A172 (cell line): ENCODE results near the gene LGALSL.

DNA sequence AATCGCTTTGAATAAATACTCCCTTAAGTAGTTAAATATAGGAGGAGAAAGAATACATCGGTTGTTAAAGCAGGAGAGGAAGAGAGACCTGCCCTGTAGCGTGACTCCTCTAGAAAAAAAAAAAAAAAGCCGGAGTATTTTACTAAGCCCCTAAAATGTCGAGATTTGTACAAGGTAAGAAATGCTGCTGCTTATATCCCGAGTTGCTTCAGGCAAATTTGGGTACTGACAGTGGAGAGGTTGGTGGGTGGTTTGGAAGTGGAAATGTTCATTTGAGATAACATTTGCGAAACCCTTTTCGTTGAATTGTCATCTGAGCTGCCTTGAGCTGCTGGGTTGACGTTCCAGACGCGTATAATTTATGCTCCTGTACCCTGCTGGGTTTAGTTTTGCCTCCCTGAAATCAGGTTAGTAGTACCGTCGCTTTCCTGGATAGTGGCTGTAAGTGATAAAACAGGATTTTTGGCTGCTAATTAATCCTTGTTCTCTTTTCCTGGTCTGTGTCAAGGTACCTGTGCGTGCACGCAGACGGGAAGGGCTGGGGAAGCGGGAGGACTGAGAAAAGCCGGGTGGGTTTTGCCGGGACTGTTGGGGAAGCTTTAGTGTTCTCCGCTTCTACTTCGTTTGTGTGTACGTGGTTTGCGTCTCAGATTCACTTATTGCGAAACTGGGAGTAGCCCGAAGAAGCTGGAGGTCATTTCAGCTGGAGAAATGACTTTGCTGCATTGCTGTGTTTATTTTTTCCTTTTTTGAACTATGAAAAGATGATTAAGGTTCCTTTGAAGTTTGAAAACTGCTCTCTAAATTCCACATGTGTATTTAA, 546 bp downstream of the UGP2 start:
- RAMPAGE, long total RNA, result no peak

DNA sequence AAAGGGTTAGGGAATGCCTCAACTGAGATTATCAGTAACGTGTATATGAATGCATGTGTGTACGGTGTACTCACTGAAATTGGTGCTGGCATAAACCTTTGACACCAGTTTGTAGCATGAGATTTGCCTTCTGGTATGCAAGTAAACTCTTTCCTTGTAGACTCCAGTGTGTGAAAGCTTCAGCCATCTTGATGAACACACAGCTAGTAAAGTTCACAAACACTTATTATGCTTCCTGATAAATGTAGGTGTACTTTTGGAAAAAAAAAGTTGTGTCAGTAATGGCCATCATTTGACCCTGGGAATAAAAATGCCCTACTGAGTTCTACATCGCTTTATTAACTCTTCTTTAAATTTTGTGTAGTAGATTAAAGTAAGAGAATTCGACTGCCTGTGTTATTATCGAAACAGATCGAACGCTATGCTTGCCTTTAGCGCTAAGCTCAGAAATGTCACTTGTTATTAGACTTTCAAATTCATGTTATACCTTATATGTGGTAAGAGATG, 1.2 kb downstream of the UGP2 start:
- RAMPAGE, long total RNA, result no peak

DNA sequence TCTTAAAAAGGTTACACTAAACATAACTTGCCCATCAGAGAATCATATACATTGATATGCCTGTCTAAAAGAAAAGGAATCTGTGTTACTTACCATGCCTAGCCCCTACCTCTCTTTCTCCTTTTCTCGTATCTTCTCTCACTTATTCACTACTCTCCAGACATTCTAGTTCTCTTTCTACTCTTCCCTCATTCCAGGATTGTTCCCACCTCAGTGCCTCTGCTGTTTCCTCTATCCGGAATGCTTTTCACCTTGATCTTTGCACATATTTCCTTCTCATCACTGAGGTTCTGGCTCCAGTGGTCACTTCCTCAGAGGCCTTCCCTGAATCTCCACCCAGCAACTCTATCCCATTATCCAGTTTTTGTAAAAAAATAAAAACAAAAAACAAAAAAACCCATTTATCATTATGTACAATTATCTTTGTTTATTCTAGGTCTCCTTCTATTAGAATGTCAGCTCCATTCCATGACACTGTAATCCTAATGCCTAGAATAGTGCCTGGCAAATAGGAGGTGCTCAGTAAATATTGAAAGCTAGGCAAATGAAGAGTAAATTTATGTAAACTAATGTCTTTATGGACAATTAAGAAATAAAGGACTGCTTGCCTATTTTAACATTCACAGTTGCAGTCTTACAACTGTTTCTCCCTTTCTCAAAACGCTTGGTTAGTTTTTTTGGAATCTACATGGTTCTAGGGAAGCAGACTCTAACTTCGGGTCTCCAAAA, 84.8 kb downstream of the VPS54 start:
- RAMPAGE, long total RNA, result no peak

- RAMPAGE, long total RNA, result no peak
Measured at GRCh38 chr2:64019628-64020222, 497 bp upstream of the VPS54 start.

- RAMPAGE, long total RNA, result no peak
Measured at GRCh38 chr2:64094774-64095427, 49.3 kb downstream of the PELI1 start.

- RAMPAGE, long total RNA, result no peak
Measured at GRCh38 chr2:64104201-64105226, 39.7 kb downstream of the PELI1 start.

GRCh38 chr2:64129871-64130491, 14.2 kb downstream of the PELI1 start:
- RAMPAGE, long total RNA, result no peak

- RAMPAGE, long total RNA, result no peak
Measured at GRCh38 chr2:64140536-64141026, 3.6 kb downstream of the PELI1 start.

- RAMPAGE, long total RNA, result no peak
Measured at GRCh38 chr2:64210651-64211422, 66.6 kb upstream of the PELI1 start.

GRCh38 chr2:64228714-64229023, 84.4 kb upstream of the PELI1 start:
- RAMPAGE, long total RNA, result no peak

DNA sequence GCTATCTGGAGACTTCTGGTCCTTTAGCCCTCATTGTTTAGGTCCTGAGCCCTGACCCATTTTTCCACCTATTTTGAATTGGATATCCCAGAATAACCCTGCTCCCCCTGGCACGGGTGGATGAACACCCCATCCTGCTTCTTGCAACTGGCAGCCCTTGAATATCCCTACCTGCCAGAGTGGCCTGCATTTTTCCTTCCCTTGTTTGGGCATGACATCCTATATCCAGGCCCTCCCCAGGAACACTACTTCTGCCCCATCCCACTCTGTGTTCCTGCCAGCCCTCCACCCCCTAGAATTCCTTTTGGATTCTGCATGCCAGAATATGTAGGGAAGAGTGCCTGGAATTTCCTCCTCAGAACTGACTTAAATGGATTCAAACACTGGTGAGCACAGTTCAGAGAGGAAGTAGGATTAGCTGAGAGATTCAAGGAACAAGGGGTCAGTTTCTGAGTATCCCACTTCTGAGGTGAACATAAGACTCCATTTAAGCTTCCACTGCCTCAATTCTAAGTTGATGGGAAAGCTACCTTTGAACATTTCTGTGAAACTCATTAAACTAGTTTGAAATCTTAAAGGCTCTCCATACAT, 123.5 kb upstream of the PELI1 start:
- RAMPAGE, long total RNA, result no peak

- RAMPAGE, long total RNA, result no peak
Measured at GRCh38 chr2:64453830-64454783, at the start of gene LGALSL. LGALSL (plus strand) TSS chr2:64454162.

- RAMPAGE, long total RNA, result no peak
Measured at GRCh38 chr2:64474187-64474476, 20.2 kb downstream of the LGALSL start.

DNA sequence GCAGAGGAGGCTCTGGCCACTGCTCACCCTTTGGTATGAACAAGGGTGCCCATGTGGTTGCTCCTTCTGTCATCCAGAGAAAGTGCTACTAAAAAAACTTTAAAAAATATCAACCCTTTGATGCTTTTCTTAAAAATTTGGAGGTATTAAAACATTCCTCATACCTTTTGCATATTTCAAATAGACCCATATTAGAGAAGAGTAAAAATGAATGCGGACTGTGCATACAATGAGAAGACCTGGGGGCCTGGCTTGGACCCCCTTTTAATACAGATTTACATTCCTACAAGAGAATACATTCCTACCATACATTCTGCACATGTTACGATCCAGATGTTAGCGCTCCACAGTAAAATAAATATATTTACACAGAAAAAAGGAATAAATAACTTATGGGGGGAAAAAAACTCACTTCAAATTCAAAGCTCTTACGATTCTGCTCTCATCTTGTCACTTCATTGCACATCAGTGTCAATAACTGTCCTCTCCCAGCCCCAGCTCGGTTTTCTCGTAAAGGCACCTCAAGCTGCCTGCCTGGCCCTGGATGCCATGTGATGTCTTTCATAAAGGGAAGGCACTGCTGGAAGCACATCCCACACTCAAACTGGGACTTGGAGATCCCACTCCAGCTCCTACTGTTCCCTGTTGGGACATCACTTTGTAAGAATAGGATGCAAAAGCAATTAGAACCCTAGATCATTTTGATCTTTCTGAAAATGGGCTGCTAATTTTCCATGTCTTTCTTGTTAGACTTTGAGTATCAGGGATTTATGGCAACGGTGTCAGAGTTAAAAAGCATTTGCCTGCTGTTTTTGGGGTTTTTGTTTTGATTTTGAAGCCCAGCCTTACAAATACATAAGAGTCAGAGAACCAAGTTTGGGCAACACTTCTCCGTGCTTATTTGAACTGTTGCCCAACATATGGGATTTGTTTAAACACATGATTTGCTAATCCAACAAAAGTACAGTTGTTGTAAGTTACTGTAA, 20.9 kb downstream of the SERTAD2 start:
- RAMPAGE, long total RNA, result no peak

- RAMPAGE, long total RNA, result no peak
Measured at GRCh38 chr2:64819414-64820218, 165.9 kb upstream of the SERTAD2 start.

GRCh38 chr2:64859185-64859573, 130.0 kb upstream of the SLC1A4 start:
- RAMPAGE, long total RNA, result no peak

DNA sequence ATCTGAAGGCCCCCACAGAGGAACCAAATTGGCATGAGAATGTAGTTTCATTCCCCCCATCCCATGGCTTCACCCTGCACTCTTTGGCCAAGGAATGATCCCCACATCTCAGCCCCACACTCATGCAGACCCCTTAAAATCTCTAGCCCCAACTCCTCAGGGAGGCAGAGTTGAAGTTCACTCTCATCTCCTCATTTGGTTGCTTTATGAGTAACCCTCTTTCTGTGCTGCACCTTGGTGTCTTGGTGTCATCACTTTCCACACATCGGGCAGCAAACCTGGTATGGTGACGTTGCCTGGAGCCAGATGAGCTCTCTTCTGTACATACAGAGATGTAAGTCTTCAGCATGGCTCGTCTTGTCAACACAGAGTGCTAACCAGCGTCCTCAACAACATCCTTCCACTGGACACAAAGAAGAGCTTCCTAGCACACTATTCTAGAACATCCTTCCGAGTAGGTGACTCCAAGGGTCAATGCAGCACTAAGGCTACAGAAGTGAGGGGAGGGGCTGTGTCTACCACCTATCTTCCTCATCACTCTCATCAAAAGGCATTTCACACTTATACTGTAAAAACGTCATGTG, 108.3 kb upstream of the SLC1A4 start:
- RAMPAGE, long total RNA, result no peak

DNA sequence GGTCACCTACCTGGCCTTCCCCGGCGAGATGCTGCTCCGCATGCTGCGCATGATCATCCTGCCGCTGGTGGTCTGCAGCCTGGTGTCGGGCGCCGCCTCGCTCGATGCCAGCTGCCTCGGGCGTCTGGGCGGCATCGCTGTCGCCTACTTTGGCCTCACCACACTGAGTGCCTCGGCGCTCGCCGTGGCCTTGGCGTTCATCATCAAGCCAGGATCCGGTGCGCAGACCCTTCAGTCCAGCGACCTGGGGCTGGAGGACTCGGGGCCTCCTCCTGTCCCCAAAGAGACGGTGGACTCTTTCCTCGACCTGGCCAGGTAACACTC, 619 bp downstream of the SLC1A4 start:
- RAMPAGE, long total RNA, result no peak

GRCh38 chr2:64998705-64999115, 9.5 kb downstream of the SLC1A4 start:
- RAMPAGE, long total RNA, result no peak

DNA sequence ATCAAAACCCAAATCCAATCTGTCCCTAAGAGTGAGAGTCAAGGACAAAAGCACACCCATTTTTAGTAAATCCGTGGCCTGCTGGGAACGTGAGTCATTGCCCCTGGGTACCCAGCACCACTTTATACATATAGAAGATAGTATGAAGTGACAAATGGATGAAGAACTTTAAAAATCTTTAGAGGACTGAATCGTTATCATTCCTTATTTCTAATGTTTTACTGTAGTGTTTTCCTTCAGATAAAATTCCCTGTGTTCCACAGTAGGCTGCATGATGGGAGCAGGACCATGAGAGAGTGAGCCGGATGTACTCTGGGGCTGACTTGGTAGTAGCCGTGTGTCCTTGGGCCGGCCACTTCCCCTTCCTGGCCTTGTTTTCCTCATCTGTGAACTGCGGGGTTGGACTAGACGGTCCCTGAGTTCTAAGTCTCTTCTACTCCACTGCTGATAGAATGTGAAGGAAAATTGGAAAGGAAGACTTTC, 28.5 kb upstream of the CEP68 start:
- RAMPAGE, long total RNA, result no peak